SK-MEL-5 (cell line): ENCODE results near the genes SALL4 and TSHZ2.

DNA sequence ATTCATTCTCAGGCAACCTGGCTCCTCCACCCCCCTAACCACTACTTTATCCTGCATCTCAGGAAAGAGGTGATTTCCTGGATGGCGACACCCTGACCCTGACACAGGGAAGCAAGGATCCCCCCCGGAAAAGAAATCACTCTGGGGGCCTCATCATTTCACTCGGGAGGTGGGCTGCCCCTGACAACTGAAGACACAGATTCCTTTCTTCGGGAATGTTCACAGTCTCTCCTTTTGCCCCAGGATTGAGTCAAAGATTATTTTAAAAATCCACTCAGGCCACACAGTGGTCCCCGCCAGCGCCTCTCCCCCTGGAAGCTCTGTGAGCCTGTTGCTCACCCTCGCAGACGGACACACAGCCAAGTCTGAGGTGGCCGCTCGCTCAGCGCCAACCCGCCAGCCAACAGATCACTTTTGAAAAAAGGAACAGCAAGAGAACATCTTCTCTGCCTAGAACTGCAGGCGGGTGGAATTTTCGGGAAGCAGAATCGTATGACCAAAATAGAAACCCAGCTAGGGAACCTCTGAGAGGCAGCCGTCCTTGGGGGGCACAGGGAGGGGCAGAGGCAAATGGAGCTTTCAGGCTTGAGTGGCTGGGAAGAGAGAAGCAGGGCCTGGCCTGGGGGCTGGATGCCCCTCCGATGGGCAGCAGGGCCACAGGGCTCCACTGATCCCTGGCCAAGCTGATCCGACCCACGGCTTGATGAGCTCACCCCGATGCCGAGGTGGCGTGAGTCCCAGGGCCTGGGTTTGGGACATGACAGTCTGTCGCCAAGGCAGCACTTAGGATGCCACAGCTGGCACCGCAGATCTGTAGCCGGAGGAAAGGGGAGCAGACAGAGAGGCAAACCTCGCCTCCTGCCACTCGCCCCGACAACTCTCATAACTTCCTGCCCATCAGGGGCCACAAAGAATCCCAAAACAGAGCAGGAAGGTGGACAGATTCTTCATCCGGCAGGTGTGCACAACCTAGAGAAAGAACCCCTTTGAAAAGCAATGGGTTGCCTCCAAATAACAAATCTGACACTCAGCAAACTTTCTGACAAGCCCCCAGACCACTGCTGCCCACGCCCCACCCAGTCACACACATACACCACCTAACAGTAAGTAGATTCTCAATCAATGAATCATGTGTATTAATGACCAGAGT, 9.9 kb downstream of the NFATC2 start:
RAMPAGE:
- cytosol, long total RNA: no peak
- long total RNA: no peak
- nucleus, long total RNA: no peak

DNA sequence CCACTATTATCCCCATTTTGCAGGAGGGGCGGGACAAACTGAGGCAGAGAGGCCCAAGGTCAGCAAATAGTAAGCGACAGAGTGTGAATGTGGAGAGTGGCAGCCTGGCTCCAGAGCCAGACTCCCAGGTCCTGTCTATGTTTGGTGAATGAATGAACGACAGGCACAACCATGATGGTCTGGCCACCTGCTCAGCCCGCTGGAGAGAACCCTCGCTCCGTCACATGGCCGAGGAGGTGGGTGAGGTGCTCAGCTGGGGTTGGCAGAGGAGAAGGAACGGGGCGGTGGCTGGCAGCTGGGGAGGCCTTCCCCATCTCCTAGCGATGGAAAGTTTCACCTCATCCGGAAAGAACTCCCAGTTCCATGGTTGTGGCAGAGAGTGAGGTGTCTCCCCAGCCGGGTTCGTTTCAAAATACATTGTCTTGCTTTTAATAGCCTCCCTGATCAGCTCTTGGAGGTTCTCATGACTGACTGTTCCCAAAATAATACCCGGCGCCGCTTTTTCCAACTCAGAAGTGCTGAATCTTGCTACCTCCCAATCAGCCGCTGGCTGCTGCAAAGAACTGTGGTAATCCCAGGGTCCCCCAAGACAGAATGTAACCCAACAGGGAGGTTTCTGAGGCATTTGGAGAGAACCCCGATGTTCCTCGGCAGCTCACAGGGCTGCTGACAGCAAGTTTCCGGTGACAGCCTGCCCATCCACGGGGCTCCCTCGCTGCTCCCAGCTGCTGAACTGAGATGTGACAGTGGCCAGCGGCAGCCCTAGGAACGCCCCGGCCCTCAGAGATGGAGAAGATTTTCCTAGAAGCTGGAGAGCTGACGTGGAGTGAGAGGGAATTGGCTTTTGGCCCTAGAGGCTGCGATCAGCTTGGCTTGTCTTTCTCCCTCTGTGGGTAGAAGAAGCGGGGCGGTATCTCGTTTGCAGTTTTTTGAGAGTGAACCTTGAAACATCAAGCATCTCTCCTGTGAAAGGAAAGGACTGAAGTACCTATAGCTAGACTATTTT, 28.0 kb upstream of the NFATC2 start:
RAMPAGE:
- cytosol, long total RNA: no peak
- long total RNA: no peak
- nucleus, long total RNA: no peak

GRCh38 chr20:51801405-51801846, 895 bp downstream of the SALL4 start:
RAMPAGE:
- cytosol, long total RNA: no peak
- long total RNA: no peak
- nucleus, long total RNA: no peak

RAMPAGE:
- cytosol, long total RNA: no peak
- long total RNA: no peak
- nucleus, long total RNA: no peak
Observed at GRCh38 chr20:51802110-51802888, at the start of gene SALL4. Gene SALL4, minus strand, starts transcription at chr20:51802521.

DNA sequence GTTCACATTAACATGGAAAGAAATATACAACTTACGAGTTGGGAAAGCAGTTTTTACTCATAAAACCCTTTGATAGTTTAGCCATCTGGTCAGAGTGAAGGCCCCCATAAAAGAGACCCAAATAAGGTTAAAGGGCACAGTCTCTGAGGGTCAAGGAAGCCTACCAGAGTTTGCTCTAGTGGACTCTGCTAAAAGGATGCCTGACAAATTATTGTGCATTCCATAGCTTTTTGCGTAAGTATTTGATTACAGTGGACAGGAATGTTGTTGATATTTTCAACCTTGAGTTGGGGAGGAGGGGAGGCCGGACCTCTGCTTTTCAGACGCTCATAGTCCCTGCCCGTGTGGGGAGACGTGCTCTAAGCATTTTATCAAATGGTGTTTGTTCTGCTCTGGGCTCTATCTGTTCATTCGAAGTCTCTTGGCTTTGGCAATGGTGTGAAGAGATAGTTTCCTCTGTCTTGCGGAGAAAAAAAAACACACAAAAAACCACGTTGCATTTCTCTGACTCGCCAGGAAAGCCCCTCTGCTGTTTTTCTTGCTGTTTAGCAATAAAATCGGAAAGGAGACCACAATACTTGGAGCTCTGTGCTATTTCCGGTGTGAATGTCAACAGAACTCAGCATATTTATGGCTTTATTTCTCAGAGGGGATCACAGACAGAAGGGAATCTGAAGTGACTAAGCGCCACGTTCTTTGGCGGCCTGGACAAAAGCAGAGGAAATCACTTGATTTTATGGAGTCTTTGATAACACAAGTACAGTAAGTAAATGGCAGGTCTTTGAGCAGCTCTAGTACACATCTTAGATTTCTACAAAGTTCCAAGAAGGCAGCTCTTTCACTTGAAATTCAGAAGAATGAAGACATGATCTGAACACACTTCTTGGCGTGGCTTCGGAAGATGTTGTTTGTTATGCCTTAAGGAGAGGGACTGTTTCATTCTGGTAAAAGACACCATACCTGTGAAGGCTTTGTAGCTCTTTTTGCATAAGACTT, 159.8 kb downstream of the ZFP64 start:
RAMPAGE:
- cytosol, long total RNA: no peak
- long total RNA: no peak
- nucleus, long total RNA: no peak

DNA sequence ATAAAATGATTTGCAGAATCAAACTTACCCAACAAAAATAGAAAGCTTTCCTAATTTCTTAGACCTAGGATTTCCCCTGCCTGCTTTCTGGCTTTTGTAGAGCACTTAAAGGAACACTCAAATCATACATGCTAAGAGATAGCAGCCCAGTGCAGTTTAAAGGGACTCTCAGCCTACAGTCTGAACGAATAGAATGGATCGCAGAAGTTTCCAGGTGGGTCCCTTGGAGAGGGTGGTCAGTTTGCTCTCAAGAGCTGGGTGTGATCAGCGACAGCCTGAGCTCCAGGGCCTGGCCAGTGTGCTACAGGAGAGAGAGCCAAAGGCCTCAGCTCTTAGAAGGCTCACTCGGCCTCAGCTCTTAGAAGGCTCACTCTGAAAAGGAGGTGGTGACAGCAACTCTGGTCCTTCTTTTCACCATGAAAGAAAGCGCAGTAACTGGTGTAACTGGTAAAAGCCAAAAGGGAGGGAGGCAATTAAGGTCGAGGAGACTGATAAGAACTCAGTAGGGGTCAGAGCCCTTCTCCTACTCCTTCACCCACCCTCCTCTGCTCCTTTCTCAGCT, 142.4 kb downstream of the ZFP64 start:
RAMPAGE:
- cytosol, long total RNA: no peak
- long total RNA: no peak
- nucleus, long total RNA: no peak

DNA sequence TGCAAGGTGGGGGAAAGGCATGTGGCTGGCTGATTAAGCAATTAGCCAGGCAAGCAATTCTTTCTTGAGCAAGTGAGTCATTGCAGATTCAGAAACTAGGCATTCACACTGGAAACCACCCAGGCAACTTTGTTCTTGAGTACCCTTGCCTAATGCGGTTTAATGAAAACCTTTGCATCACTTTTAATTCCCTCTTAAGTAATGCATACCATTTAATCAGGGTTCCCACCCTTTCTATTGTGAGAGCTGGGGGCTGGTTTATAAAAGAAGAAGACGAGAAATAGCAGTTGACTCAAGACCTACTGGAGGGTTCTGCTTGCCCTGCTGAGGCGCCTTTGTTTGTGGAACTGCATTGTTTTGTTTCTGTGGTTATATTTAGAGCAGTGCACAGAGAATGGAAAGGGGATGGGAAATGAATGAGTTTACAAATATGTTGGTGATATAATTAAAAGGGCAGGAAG, 49.0 kb upstream of the TSHZ2 start:
RAMPAGE:
- cytosol, long total RNA: no peak
- long total RNA: no peak
- nucleus, long total RNA: no peak

RAMPAGE:
- cytosol, long total RNA: no peak
- long total RNA: no peak
- nucleus, long total RNA: no peak
Observed at GRCh38 chr20:52945220-52945831, 26.8 kb upstream of the TSHZ2 start.

DNA sequence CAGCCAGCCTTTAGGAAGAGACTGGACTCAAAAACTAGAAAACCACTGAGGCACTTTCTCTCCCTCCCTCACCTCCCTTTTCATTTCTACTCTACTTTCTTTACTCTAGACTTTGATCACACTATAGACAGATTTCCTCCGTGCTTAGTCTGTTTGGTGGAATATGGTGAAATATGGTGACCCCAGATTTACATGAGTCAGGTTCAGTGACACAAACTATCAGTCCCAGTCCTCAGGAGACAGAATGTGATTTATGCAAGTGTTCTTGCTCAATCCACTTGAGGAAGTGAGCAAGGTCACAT, 23.8 kb upstream of the TSHZ2 start:
RAMPAGE:
- cytosol, long total RNA: no peak
- long total RNA: no peak
- nucleus, long total RNA: no peak

GRCh38 chr20:52971866-52972540, at the start of gene TSHZ2:
Gene TSHZ2, plus strand, starts transcription at chr20:52972358.
RAMPAGE:
- cytosol, long total RNA: no peak
- long total RNA: no peak
- nucleus, long total RNA: no peak

DNA sequence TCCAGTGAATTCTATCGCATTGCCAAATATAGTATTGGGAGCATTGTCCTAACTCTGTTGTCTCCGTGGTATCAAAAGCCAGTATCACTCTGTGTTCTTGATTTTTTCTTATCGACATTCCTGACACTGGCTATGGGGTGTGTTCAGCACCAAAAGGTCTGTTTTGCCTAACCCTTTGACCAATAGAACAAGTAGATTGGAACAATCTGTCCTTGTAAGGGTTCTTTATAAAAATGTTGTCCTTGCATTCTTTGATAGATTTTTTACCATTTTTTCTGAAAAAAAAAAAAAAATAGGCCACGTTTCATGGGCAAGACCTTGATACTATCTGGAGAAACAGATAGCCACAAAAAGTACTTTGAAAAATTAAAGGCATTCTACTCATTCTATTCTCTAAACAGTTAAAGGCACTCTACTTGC, 161.5 kb downstream of the TSHZ2 start:
RAMPAGE:
- cytosol, long total RNA: no peak
- long total RNA: no peak
- nucleus, long total RNA: no peak

DNA sequence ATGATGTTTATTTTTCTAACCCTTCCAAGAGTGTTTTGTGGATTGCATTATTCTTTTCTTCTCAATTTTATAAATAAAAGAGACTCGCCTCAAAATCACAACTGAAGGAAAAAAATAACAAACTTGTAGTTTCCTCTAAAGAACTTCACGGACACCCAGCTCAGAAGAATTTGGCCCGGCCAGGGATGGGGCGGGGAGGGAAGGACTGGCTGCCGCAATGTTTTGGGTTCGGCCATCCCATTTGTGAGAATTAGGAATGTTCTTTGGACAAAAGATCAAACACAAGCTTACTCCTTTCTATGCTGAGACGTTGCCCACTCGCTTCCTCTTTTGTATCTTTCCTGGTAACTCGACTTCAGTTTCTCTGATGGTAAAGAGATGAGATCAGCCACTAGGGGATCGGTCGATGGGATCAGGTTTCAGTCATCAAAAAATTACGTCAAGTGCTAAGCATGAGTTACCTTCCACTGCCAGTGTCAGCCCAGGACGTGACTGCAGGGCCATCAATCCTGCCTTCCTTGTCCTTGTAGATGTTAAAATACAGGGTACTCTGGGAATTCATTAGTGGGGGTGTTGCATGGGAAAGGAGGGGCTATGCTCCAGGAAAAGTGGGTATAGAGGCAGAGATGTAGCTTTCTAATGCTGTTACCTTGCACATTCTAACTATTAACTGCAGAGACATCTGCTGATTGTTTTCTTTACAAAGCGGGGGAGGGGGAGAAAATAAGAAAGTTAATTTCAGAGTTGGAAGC, 190.1 kb downstream of the TSHZ2 start:
RAMPAGE:
- cytosol, long total RNA: no peak
- long total RNA: no peak
- nucleus, long total RNA: no peak

DNA sequence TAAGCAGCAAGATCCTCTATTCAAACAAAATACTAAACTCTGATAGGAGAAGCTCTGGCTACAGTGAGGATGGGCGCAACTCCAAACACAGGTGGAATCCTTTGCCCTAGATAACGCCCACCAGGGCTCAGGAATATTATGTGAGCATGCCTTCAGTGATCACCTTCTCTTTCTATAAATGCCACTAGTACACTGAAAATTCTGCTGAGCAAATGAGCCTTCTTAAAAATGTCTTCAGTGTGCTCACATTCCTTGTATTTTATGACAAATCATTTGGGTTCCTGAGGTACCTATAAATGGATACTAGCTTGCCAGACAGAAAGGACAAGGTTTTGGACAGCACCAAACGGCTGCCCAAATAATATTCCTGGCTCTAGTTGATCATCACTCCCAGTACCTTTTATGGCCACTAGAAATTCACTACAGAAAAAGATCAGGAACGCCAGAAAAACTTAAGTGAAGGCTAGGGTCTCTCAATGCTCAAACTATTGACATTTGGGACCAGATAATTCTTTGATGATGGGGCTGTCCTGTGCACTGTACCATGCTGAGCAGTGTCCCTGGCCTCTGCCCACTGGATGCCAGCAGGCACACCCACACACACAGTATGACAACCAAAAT, 13.1 kb downstream of the ZNF217 start:
RAMPAGE:
- cytosol, long total RNA: no peak
- long total RNA: no peak
- nucleus, long total RNA: no peak

DNA sequence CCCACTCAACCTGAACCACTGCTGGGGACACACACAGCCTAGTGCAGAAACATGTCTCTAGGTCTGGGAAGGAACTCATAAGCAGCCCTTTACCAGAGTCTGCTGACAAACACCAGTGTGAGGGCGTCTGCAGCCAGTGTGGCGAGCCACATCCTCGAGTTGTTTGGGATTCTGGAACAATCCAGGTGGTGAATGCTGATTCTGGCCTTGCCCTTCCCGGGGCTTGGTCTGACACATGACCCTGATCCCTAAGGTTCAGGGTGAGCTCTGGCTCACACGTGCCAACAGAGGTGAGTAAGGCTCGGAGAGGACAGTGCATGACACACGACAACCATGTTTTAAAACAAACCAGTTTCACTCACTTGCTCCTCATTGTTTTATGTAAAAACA, 118.0 kb upstream of the ZNF217 start:
RAMPAGE:
- cytosol, long total RNA: no peak
- long total RNA: no peak
- nucleus, long total RNA: no peak

DNA sequence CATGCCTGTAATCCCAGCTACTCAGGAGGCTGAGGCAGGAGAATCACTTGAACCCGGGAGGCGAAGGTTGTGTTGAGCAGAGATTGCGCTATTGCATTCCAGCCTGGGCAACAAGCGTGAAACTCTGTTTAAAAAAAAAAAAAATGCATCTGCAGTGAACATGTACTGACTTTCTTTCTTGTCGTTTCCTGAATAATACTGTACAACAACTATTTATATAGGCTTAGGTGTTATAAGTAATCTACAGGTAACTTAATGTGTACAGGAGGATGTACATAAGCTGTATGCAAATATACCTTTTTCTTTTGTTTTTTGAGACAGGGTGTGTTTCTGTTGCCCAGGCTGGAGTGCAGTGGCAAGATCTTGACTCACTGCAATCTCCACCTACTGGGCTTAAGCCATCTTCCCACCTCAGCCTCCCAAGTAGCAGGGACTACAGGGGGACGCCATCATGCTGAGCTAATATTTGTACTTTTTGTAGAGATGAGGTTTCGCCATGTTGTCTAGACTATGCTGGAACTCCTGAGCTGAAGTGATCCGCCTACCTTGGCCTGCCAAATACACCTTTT, 191.6 kb upstream of the ZNF217 start:
RAMPAGE:
- cytosol, long total RNA: no peak
- long total RNA: no peak
- nucleus, long total RNA: no peak

DNA sequence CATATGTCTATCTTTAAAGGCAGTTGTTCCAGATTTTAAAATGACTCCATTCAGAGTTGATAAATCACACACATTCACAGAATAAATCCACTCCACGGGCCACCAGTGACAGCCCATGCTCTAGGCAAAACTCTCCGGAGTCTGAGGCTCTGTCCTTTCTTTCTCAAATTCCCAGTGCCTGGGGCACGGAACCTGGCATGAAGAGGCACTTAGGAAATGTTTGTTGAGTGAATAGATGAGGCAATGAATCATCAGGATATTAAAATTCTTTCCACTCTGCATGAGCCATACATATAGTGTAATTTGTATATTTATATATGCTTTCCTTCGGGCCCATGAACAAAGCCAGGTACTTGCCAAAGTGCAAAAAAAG, 212.1 kb upstream of the ZNF217 start:
RAMPAGE:
- cytosol, long total RNA: no peak
- long total RNA: no peak
- nucleus, long total RNA: no peak

DNA sequence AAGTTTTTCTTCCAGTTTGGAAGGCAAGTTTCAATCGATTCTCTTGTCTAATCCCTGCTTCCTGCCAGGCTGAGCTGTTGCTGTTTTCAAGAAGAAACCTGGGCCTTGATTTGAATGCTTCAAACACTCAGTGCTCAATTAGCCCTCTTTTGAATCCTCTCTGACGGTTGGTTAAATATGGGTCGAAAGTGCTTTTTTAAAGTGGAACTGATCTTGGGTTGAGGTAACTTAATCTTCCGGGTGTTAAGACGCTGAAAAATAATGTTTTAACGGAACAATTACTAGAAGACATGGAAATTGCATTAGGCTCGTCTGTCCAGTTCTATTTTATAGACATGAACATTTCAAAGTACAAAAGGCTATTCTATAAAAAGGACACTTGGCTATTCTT, 203.2 kb downstream of the BCAS1 start:
RAMPAGE:
- cytosol, long total RNA: no peak
- long total RNA: no peak
- nucleus, long total RNA: no peak

GRCh38 chr20:53941913-53942683, 128.3 kb downstream of the BCAS1 start:
RAMPAGE:
- cytosol, long total RNA: no peak
- long total RNA: no peak
- nucleus, long total RNA: no peak

DNA sequence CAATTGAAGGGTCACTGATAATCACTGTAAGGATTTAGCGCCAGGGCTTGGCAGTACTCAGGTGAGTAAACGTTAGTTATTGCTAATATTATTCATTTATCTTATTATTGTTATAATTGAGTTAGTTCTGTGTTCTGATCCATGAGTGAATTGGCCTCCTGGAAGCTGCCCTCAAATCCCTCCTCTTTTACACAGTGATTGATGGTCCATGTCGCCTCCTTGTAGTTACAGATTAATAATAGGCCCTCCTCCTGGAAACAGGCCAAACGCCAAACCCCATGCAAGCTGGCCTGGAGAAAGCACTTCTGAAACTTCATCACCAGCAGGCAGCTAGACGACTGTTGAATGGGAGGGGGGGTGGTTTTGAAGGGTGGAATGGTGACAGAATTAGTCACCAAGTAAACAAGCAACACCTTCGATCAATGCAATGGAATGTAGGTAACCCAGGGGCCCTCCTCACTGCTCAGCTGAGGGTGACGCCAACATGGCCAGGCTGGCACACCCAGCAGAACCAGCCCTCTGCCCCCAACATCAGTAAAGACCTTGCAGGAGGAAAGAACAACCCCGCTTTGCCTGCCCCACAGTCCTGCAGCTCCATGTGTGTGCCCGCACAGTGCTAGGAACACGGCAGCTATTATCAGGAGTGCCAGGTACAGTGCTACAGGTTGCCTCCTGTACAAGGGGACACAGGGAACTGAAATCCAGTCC, 2.8 kb downstream of the BCAS1 start:
RAMPAGE:
- cytosol, long total RNA: no peak
- long total RNA: no peak
- nucleus, long total RNA: no peak

DNA sequence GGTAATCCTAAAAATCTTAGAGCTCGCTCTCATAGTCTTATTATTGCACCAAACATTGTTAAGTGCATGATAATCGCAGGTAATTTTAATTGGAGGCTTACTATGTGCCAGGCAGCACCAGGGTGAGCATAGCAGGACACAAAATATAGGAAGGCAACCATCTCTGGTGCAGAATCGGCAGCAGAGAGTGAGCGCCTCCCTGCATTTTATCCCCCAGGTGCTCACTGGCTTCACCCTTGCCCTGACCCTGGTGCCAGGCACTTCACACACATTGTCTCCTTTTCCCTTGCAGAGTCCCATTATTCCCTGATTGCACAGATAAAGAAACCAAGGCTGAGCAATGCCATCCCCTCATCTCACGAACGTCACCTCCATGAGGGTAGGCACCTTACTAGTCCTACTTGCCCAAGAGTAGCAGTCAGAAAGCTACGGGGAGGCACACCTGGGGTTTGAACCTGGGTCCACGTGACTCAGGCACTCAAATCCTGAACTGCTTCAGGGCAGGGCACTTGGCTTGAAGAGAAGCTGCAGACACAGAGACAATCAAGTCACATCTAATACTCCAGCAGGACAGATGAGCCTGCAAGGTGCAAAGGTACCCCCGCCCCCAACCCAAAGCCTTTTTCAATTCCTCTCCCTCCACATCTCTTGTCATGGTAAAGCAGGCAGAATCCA, 2.0 kb downstream of the BCAS1 start:
RAMPAGE:
- cytosol, long total RNA: no peak
- long total RNA: no peak
- nucleus, long total RNA: no peak